ENCODE measurements around a stretch of chr4.

DNA sequence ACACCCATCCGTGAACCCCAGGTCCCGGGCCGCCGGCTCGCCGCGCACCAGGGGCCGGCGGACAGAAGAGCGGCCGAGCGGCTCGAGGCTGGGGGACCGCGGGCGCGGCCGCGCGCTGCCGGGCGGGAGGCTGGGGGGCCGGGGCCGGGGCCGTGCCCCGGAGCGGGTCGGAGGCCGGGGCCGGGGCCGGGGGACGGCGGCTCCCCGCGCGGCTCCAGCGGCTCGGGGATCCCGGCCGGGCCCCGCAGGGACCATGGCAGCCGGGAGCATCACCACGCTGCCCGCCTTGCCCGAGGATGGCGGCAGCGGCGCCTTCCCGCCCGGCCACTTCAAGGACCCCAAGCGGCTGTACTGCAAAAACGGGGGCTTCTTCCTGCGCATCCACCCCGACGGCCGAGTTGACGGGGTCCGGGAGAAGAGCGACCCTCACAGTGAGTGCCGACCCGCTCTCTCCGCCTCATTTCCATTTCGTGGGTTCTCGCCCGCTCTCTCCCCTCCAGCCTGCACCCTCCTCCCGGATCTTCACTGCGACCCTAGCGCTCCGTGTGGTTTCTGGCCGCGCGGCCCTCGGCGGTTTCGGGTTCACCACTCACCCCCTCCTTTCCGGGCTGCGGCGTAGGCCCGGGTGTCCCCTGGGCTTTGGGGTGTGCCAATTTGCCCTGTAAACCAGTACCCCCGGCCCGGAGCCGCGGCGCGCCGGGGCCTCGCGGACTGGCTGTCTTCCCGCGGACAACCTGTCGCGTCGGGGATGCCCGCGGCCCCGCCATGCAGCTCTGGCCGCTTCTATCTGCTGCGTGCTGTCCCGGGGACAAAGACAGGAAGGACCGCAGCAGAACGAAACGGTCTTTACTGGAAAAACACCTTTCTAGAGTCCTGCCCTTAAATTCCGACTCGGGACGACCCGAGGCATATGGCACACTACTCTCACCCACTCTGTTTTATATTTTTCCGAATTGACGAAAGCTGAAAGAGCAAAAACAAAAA lies 583 bp downstream of the FGF2 start:
- RRBS = 3% methylated on average over 61 of the region's 108 CpGs

GRCh38 chr4:122944902-122945584 lies 22.2 kb downstream of the SPATA5 start:
- RRBS = no CpG with 5 or more reads among the region's 24 CpGs

- RRBS = no CpG with 5 or more reads among the region's 4 CpGs
These were observed 105.3 kb downstream of the SPATA5 start for GRCh38 chr4:123028084-123028653.

- RRBS = no CpG with 5 or more reads among the region's 3 CpGs
These were observed 21.8 kb downstream of the SPRY1 start for GRCh38 chr4:123418247-123419010.

- RRBS = no CpG with 5 or more reads among the region's 9 CpGs
These were observed 82.3 kb downstream of the SPRY1 start for GRCh38 chr4:123478683-123479587.

DNA sequence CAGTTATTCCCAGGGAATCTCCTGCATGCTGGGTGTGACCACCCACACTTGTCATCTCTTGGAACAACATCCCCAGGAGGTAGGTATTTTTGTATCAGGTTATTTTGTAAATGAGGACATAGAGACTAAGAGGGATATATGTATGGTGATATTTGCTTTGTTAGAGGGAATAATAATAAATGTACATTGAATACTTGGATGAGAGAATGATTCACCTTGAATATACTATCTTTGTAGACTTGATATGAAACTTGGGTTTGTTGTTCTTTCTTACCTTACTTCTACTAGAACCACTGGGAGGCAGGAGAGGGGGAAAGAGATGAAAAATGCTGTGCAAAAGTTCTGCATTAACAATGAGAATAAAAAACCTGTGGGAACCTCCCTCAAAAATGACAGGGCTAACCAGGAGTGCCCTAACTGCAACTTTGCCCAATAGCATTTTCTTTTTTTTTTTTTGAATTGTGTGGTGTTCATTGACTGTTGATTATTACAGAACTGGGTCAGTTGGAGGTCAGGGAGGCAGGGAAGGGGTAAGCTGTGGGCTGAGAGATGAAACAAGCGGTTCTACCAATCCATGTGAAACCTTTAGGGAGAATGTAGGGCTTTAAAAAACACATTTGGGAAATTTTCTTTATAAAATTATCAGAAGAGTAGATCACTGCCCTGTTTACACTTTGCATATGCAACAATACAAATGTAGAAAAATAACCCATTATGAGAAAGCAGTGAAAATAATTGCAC lies 157.6 kb downstream of the SPRY1 start:
- RRBS = no CpG with 5 or more reads among the region's 1 CpG

DNA sequence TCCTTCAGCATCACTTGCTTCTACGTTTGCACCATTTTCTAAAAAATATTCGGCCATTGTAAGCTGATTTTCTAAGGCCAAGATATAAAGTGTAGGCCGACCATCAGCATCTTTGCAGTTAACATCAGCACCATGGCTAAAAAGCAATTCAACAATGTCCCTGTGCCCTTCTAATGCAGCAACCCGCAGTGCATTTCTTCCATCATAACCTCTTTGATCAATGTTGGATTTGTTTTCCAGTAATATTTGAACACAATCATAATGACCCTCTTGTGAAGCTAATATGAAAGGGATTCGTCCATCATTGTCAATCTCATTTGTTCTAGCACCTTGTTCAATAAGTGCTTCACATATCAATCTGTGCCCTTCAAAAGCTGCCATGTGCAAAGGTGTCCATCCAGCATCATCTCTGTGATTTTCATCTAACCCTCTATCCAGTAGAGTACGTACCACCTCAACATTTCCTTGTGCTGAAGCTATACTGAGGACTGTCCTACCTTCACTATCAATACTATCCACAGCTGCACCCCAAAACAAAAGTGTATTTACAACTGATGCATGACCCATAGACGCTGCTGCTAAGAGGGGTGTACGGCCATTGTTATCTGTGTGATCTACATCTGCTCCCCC lies 42.1 kb downstream of the ANKRD50 start:
- RRBS = no CpG with 5 or more reads among the region's 8 CpGs

DNA sequence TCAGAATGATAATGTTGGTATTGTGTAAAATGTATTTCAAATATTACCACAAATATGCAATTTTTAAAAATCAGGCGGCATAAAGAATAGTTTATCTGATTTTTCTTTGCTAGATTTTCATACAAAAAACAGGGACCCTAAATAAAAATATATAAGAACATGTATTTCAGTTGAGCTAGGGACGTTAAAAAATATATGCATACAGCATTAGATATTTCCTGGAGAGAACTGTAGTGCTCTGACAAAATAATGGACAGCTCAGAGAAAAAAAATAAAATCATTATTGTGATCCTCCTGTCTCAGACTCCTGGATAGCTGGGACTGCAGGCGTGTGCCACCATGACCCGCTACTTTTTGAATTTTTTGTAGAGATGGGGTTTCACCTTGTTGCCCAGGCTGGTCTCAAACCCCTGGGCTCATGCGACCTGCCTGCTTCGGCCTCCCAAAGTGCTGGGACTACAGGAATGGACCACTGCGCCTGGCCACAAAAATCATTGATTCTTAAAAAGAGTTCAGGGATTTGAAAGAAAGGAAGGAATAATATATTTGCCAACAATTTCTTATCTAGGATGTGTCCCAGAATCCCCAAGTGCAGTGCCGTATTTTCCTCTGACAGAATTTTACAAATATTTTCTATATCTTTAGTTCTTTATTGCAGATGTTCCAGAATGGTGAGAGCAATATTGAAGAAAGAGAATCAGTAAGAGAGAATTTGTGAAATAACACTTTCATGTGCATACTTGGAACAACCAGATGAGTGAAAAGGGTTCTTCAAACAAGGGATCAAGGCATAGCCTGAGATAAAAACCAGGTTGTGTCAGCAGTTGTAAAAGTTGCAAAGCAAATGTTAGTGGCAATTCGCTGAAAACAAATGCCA lies 1148.9 kb upstream of the INTU start:
- RRBS = no CpG with 5 or more reads among the region's 9 CpGs

DNA sequence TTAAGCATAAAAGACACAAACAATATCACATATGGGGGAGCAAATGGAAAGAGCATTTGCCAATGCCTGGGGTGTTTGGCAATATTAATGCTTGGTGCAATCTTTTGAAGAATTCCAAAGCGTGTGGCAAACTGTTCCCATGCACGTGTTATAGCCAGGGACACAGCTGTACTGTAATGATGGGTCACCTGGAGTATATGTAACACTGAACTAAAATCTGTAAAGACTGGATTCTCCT lies 1058.0 kb upstream of the INTU start:
- RRBS = no CpG with 5 or more reads among the region's 2 CpGs

DNA sequence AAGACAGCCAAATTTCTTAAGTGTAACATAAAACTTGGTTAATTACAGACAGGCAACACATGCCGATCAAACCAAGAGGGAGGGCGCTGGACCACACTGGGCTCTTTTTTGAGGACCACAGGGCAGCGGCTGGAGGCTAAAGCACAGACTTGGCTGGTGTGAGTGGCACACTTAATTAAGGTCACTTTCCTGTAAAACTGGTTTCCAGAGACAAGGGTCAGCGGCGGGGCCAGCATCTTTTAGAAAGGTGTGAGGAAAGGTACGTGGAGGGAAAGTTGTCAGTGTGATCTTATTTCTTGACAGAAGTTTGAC lies 860 bp upstream of the HSPA4L start:
- RRBS = no CpG with 5 or more reads among the region's 6 CpGs

DNA sequence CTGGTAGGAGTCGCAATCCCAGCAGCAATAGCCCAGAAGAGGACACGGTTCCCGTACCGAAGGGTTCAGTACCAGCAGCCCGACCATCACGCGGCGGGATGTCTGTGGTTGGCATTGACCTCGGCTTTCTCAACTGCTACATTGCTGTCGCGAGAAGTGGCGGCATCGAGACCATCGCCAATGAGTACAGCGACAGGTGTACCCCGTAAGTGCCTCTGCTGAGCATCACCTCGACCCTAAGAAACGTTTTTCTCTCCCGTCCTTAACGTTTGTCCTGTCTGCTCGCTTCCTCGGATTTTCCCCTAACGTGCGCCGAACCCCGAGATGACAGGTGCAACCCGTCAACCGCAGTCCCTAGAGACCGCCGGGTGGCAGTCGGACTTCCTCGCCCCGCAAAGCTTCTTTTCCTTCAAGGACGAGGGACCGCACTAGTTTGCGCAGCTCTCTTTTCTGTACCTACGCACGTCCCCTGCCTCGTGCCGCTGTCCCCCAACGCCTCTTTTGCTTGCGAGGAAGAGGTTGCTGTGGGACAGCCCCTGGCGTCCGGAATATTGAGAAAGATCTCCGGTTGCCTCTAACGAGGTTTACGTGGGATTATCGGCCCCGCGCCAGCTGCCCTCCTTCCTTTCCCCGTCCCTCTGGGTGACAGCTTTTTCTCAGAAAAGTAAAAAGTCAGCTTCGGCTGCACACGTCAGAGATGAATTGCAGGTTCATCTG lies 489 bp downstream of the HSPA4L start:
- RRBS = no CpG with 5 or more reads among the region's 53 CpGs

DNA sequence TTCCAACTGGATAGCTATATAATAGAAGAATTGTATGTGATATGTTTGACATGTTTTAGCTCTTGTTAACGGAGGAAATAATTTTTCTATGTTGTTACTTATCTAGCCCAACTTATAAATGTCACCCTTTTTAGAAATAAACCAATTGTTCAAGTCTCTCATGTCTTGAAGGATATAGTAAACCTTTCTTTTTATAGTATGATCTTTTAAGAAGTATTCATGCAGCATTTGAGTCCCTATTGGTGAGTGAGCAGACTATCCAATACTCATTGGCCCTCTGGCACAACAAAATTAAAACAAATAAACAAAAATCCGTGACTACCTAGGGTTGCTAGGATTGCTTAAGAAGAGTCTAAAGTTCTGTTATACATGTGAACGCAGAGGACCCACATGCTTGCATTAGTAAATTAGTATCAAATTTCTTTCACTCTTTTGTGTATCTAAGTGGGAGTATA lies 29.5 kb upstream of the LARP1B start:
- RRBS = no CpG with 5 or more reads among the region's 3 CpGs

DNA sequence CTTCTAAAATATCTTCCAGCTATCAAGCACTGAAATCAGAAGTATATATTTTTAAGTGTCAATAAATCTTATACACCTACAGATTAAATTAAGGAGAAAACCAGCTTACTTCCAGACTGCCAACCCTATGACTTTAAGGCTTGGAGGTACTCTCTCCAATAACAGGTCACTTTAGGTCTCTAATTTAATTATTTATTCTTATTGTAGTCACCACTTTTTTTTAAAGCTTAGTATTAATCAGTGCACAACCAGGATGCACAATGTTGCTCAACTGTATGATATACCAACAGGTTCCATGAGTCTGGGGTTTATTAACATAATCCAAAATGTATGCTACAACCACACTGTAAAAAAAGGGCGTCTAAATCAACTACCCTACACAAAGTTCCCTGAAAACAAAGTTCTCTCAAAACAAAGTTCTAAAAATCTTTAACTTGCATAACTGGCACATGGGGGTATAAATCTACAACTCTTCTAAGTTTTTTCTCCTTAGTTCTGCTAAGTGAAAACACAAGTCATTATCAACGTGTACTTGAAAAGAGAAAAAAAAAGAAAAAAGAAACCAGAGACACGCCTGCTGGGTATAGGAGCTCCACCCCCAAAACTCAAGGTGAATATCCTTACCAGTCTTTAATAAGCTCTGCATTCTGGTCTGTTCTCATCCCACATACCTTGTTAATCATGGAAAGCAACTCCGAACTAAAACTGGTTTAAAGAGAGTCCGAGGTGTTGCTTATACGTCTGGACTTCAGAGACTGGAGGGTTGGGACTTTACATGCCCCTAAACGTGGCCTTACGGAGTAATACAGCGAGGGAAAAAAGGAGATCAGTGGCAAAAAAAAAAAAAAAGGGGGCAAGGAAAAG lies 1.3 kb downstream of the PGRMC2 start:
- RRBS = no CpG with 5 or more reads among the region's 9 CpGs

DNA sequence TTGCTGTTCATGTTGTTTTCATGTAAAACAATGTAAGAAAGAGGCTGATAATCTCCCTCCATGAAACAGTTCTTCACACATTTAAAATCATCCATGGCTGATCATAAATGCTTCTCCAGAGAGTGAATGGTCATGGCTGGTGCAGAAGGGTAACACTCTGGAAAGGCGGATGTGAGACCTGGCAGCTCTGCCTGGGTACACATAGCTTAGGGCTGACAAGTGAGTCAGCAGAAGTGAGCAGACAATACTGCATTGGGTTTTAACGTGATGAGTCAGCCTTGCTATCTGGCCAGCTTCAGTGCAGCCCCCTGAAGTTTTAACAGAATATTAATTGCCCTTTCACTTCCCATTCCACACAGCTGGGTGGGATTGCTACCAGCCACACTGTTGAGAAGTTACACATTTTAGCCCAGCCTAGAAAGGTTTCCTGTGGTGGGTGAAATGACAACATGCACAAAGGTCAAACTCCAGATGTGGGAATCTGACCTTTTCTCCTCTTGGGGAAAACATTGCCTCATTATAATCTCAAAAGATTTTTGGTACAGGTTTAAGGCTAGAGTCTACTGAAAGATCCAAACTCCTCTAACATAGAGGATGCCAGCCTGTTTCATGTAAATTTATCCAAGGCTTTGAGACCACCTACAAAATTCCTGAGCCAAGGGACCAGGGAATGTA lies 230.2 kb upstream of the PGRMC2 start:
- RRBS = no CpG with 5 or more reads among the region's 2 CpGs

DNA sequence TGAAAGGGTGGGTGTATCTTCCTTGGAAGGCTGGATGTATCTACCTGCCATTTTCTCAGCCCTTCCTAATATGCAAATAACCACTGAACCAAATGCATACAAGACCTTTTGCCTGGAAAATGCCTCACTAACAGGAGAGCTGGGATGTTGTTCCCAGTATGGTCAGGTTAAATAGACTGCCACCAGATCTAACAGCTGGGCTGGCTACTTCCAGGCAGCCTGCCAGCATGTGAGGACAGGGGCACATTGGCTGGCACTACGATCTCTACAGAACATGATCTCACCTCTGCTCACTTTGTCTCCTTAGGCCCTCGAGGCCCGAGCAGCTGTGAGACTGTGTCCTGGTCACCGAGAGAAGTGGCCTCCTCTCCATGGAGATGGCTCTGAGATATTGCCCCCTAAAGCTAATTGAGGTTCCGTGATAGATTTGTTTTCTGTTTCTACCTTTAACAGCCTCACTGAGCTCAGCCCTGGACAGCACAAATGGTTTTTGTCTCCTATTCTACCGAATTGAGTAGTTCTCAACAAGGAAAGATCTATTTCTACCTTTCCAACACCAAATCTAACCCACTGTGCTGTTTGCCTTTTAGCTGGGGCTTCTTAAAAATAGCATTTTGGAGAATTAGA lies 225.2 kb upstream of the JADE1 start:
- RRBS = no CpG with 5 or more reads among the region's 6 CpGs

DNA sequence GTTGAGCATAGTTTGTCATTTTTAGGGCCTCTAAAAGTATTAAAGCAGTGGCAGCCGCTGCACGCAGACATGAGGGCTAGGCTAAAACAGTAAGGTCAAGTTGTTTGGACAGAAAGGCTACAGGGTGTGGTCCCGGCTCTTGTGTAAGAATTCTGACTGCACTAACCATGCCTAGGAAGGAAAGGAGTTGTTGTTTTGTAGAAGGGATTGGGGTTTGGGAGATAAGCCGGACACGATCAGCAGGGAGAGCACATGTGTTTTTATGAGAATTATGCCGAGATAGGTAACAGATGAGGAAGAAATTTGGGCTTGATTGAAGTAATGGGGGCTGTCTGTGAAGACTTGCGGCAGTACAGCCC lies 166.6 kb upstream of the JADE1 start:
- RRBS = no CpG with 5 or more reads among the region's 7 CpGs

DNA sequence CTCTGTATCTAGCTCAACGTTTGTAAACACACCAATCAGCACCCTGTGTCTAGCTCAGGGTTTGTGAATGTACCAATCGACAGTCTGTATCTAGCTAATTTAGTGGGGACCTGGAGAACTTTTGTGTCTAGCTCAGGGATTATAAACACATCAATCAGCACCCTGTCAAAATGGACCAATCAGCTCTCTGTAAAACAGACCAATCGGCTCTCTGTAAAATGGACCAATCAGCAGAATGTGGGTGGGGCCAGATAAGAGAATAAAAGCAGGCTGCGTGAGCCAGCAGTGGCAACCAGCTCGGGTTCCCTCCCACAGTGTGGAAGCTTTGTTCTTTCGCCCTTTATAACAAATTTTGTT lies 136.4 kb upstream of the JADE1 start:
- RRBS = no CpG with 5 or more reads among the region's 6 CpGs

- RRBS = 3% methylated on average over 18 of the region's 24 CpGs
These were observed 3.0 kb downstream of the JADE1 start for GRCh38 chr4:128812578-128812906.

DNA sequence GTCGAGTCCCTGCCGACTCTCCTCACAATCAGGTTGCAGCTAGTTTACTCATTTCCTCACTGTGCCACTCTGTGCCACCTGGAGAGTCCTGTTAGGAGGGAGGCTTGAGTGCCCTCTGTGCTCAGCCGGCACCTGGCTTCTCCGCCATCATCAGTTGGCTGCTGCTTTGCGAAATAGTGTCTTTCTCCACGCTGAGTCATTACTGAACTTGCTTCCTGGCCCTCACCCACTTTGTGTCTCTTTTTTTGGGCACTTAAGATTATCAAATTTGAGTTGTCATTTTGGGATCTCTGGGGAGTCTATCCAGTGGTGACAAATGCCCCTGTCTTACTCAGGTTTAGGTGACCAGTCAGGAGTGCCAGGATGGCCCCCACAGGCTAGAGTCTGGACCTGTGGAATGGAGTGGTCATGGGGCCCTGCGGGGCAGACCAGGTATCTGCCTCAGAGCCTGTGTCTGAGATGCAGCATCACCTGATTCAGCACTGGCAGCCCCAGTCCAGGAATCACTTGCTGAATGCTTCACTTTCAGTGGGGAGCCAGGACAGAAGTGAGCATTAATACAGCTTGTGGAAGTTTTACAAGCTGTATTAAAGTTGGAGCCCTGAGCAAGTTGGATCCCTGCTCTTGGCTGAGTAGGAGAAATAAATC lies 37.7 kb downstream of the JADE1 start:
- RRBS = no CpG with 5 or more reads among the region's 7 CpGs

GRCh38 chr4:129342807-129343245 lies 246.9 kb downstream of the C4orf33 start:
- RRBS = no CpG with 5 or more reads among the region's 4 CpGs